Aorta (tissue), 1 donor: ENCODE measurements around the genes DRP2, ARMCX4 and TCEAL8.

- PRO-cap, result no peak
Observed at GRCh38 chrX:94400529-94400864, 726.5 kb downstream of the FAM133A start.

DNA sequence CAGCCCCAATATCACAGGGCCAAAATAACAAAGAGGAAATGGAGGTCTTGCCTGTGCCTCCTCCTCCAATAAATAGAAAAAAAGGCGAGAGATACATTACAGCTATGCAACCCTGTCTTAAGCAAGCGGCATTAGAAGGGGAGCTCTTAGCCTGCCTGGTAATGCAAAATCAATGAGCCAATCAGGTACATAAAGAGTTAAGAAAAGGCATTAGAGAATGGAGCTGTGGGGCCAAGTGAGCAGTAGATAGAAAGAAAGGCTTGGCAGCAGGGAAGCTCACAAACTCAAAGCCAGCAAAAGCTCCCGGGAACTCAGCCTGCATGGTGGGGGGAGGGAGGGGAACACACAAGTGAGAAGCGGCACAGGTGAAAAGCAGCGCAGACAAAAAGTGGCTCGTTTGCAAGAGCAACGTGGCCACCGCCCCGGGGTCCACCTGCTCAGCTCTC is 818.5 kb downstream of the FAM133A start:
- PRO-cap, result no peak

DNA sequence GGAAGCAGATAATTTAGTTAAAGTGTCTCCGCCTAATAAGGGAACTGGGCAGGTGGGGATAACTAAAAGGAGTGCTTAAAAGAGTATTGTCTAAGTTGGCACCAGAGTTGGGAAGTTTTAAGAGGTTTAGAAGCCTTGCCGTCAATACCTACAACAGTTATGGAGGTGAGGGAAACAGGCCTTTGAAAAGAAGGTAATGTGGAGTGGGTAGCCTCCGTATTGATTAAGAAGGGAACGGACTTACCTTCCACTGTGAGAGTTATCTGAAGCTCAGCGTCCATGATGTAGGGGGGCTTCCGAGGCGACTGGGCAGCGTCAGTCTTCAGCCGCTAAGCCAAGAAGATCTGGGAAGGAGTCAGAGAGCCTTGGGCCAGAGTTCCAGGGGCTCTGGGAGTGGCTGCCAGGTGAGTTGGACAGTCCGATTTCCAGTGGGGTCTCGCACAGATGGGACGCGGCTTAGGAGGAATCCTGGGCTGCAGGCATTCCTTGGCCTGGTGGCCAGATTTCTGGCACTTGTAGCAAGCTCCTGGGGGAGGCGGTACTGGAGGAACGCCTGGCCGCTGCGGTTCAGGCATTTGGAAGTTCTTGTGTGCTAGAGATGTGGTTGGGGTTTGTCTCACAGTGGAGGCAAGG is 1027.9 kb downstream of the FAM133A start:
- PRO-cap, result no peak

- PRO-cap, result no peak
Observed at GRCh38 chrX:96465161-96465610, 219.5 kb upstream of the DIAPH2 start.

- PRO-cap, result no peak
Observed at GRCh38 chrX:96686029-96686286, 1.3 kb downstream of the DIAPH2 start.

- PRO-cap, result no peak
Observed at GRCh38 chrX:97157988-97158573, 274.4 kb downstream of the RPA4 start.

DNA sequence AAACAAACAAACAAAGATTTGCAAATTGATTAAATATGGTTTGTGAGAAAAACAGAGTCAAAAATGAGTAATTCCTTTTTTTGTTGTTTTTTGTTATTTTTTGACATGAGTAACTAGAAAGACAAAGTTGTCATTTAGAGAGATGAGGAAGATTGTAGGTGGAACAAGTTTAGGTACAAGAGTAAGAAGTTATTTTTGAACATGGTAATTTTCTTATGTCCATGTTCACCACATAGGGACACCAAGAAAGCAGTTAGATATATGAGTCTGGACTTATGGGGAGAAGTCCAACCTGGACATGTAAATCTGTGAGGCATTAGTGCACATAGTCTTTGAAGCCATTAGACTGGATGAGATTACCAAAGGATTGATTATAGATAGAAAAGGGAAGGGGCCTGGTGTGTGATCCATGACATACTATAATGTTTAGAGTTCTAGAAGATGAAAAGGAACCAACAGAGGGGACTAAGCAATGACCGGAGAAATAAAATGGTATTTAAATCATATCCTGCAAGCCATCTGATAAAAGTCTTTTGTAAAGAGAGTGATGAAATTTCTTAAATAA is 286.3 kb downstream of the RPA4 start:
- PRO-cap, result no peak

- PRO-cap, result no peak
Observed at GRCh38 chrX:97181888-97182190, 298.1 kb downstream of the RPA4 start.

DNA sequence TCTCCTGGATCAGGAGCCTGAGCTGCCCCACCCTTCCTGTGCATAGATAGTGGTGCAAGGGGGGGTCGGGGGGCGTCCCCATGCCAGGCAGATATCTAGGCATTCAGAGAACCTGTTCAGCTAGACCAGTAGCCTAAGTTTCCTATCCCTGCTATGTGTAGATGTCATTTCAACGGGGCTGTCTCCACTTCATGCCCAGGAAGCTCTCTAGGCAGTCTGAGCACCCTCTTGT is 941.0 kb downstream of the PCDH19 start:
- PRO-cap, result no peak

DNA sequence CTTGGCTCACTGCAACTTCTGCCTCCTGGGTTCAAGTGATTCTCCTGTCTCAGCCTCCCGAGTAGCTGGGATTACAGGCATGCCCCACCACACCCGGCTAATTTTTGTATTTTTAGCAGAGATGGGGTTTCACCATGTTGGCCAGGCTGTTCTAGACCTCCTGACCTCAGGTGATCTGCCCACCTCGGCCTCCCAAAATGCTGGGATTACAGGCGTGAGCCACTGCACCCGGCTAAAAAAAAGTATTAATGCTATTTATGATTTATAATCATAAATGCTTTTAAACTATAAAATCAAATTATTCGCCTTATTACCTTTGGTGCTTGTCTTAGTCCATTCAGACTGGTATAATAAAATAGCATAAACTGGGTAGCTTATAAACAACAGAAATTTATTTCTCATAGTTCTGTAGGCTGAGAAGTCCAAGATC is 4.6 kb upstream of the CENPI start:
- PRO-cap, result no peak

DNA sequence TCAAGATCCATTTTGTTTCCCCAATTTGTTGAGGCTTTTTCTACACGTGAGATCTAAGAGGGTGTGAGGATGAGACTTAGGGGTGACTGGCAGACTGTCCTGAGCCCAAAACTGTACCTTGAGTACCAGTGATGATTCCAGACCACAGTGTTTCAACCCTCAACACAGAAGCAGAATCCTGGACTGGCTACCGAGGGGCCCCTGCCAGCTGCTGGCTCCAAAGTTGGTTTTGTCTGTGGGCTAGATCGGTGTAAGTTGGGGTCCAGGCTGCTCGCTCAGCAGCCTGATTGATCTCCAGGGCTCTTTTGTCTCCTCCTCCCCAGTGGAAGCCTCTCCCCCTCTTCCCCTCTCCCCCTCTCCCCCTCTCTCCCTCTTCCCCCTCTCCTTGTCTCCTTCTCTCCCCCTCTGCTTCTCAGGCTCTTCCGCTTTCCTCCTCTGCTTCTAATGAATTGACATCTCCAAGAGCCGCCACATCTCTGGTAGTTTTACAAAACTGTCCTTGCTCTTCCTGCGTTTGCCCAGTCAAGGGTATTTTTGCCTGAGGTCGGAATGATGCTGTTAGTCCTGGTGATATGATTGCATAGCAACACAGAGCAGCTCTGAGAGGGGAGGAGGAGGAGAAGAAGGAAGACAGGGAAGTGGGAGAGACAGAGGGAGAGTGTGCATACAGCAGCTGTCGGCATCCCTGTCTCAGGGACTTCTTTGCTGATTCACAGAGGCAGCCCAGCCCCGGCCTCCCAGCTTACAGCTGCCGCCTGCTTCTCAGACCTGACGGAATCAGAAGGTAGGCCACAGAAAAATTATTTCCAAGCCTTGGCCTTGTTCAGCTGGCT is at the start of gene DRP2:
TSS of gene DRP2 (plus strand) at position 424 of the 833 bp plus-strand sequence.
- PRO-cap, result no peak

- PRO-cap, result no peak
Observed at GRCh38 chrX:101347820-101348203, 730 bp downstream of the TIMM8A start.

DNA sequence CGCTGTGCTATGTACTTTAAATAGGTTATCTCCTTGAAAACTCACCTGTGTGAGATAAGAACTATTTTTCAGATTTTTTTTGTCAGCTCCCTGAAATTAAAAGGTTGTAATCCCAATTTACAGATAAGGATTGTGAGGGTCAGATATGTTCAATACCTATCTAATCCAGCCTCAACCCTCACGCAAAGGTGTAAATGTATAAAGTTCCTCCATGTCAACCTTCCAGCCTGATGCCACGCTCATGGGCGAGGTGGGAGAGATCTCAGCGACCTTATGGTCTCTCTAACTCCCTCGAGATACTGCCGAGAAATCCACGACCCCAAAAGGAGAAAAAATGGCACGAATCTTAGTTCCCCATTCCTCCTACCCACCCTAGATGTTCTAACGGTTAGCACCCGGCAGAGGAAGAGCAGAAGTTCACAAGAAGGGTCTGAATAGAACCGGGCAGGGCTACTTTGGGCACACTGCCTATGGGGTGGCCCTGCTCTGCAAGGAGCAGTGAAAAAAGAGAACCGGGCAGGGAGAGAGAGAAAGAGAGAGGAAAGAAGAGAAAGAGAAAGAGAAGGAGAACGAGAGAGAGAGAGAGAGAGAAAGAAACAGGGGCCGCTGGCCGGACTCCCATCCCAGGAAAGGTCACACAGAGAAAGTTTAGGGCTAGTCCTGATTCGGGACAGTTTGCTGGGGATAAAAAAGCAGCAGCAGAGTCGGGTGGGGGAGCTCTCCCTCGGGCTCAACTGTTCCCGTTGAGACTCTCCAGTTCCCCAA is 652 bp downstream of the GLA start:
- PRO-cap, result no peak

- PRO-cap, result no peak
Observed at GRCh38 chrX:101410449-101411022, 2.5 kb downstream of the HNRNPH2 start.

DNA sequence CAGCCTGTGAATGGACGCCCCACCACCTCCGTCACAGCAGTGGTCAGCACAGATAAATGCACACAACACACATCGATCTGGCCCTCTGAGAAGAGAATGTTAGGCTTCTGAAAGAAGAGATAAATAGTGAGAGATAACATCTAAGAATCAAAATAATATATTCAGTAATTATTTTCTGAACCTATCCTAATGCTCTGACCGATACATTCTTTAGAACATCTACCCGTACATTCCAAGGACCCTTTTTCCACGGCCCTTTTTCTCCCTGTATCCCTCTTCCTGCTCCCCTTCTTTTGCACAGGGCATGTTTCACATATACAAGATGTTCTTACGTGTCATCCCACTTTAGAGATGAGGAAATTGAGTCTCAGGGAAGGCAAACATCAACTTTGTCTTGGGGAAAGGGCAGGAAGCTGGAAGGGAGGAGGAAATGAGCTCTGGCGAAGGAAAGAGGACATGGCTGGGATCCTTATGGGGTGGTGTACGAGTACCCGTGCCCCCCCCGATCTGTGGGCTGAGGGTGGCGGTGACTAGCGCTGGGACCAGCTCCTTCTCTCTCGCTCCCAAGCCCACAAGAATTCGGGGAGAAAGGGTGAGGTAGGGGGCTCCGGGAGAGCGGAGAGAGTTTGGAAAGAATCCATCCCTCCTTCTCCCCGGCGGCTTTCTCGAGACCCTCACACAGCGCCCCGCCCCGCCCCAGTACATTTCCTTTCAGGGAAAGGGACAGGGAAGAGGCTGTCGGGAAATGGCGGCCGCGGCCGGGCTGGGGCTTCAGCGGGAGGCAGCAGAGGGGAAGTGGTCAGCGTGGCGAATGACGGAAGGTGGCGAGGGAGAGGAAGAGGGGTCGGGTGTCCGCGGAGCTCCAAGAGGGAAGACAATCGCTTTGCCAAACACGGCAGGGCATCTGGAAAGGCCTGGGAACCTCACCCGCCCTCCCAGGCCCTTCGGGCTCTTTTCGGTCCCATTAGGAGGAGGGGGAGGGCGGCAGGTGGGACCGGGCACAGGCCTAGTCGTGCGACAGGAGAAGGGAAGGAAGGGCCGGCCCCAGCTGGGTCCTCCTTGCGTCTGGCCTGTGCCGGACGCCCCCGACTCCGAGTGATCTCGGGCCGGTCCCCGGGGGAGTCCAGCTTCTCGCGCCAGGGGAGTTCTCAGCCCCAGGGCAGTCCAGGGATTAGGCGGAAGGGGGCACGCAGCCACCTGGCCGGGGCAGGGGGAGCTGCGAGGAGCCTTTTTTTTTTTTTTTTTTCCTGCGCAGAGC is 10.0 kb downstream of the HNRNPH2 start:
- PRO-cap, result unidirectional peak, plus-strand start at position 516 of the sequence; bidirectional peak, plus-strand start at position 714 of the sequence, minus-strand start at position 676 of the sequence

GRCh38 chrX:101485152-101486318 is at the start of gene ARMCX4:
Gene ARMCX4 (plus strand): TSS chrX:101485456.
- PRO-cap, result unidirectional peak, plus-strand start at chrX:101485456

- PRO-cap, result no peak
Observed at GRCh38 chrX:101780355-101780762, 120.7 kb upstream of the ARMCX2 start.

DNA sequence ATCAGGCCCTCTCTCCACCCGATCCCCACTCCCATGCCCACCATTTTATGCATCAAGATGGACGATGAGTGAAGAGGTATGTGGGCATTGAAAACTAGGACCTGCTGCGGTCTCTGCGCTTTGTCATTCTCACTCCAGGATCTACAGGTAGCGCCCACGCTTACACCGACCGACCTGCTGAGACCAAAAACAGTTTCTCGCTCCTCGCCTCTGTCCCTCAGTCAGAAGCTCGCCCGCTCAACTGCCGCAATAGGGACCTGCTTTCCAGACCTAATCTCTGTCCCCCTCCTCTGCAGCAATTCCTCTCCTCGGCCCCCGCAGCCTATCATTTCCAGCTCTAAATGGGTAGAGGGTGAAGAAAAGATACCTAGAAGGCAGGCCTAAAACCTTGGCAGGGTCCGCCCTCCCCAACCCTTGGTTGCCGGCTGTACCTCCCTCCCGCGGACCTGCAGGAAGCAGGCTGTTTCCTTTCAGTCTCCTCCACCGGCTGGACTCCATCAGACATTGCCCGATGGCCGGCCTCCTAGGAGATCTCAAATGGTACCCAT is 541 bp downstream of the BEX5 start:
- PRO-cap, result no peak

DNA sequence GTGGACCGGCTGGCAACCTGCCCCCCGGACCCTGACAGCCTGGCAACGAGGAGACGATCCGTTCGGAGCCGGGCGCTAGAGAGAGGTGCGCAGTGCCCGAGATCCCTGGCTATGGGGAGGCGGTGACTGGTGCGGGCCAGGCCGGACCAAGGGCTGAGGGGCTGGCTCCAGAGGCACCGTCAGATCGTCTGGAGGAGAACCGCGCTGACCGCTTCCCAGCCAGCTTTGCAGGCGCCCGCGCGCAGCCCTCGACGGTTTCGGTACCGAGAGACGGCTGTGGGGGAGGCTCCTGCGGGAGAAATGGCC is 319 bp downstream of the GPRASP1 start:
- PRO-cap, result no peak

DNA sequence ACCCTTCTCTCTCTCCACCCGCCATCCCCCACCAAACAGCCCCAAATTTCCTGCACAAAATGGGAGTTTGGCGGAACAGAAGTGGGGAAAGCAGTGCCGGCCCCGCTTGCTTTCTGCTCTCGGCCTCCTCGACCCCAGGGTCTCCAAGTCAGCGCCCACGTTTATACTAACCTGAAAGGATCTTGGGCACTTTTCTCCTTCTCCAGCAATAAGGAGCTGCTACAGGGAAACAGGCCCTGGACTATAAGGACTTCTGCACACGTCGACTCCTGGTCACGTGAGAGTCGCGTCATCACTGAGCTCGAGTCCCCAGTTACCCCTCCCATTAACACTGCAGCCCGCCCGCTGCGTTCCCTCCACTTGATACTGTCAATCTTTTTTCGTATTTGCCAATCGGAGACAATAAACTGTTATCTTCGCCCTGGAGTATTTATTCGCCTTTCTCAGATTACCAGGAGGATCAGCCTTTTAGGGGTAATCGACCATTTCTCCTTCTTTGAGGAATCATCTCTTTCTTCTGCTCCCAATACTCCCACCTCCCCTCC is at the start of gene TCEAL8:
TSS of gene TCEAL8 (minus strand) at position 249 of the 545 bp plus-strand sequence.
- PRO-cap, result no peak